GM19240 (cell line): ENCODE measurements around the gene CASP7.

- RRBS = no CpG with 5 or more reads among the region's 9 CpGs
Observed at GRCh38 chr10:112826068-112826956, 123.7 kb upstream of the TCF7L2 start.

DNA sequence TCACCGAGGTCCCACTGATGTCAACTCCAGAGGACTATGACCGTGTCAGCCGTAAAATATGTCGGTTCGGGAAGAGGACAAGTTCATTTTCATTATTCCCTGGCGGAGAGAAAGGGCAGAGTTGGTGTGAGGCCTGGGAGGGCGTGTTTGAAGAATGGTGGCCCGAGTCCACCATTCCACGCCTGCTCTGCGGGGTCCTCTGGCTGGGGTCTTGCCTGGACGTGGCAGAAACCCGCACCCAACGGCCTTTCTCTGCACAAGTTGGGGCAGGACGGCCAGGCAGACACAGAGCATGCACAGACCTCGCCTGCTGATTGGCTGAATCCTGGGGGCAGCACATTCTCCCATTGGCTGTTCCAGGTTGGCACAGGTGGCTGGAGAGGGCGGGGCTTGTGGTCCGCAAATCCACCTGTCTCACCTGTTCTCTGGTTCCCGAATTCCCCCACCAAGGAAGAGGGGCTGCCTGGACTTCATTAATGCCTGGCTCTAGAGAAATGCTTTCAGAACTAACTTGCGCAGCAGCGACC, 105.0 kb upstream of the TCF7L2 start:
- RRBS = no CpG with 5 or more reads among the region's 20 CpGs

DNA sequence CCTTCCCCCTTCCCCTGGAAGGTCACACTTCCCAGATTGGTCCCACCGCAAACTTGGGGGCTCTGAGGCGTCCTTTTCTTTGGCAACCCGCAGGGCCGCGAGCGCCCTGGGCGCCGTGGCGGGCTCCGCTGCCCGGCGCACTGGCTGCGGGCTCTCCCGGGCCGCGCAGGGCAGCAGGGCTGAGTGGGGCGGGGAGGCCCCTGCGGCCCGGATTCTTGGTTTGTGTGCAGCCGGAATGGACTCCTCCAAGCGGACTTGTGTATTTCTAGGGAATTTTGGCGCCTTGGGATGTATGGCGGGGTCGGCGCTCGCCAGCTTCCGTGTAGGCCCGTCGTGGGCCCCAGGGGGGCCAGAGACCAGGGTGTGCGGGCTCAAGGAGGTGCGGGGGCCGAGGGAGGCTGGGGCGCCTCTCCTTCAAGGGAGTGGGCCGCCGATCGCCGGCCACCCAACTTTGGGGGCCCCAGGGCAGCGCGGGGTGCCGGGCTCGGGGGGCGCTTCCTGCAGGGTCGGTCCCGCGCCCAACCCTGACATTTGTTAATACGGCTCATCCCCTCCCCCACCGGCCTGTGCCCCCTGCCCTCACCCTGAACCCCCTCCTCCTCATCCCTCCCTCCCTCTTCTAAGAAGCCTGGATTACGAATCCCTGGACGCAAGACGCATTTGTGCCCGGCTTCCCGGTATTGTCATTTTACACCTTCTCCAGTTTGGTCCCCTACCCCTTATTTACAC, 2.4 kb downstream of the TCF7L2 start:
- RRBS = 7% methylated on average over 16 of the region's 52 CpGs

DNA sequence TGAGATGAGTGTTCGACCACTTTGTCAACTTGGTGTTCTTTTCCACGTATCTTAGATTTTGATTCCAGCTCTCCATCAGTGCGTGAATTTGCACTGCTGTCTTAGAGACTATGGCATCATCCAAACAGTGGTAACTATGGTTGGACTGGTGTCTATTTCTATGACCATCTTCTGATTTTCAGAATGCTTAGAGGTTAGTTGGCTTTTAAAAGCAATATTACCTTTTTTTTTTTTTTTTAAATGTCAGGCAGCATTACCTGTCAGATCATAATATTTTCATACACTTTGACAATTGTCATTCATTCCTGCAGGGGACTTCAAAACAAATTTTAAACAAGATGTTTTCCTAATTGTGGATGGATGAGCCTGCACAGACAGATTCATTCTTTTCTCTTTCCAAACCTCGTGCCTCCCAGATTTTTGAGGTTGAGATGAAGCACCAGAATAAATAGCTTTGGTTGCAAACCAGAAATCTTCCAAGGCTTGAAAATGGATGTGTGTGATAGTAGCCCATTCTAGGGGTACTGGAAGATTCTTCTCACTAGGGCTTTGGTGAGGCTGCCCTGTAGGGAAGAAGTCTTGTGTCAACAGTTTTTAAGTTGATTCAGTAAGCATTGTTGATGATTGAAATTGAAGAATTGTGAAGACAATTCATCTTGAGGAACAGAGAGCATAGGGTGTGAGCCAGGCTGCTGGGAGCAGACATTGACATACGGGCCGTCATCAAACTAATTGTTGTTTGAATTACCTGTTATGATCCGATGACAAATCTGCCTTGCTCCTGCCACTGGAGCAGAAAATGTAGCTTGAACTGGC, 26.9 kb downstream of the TCF7L2 start:
- RRBS = no CpG with 5 or more reads among the region's 7 CpGs

DNA sequence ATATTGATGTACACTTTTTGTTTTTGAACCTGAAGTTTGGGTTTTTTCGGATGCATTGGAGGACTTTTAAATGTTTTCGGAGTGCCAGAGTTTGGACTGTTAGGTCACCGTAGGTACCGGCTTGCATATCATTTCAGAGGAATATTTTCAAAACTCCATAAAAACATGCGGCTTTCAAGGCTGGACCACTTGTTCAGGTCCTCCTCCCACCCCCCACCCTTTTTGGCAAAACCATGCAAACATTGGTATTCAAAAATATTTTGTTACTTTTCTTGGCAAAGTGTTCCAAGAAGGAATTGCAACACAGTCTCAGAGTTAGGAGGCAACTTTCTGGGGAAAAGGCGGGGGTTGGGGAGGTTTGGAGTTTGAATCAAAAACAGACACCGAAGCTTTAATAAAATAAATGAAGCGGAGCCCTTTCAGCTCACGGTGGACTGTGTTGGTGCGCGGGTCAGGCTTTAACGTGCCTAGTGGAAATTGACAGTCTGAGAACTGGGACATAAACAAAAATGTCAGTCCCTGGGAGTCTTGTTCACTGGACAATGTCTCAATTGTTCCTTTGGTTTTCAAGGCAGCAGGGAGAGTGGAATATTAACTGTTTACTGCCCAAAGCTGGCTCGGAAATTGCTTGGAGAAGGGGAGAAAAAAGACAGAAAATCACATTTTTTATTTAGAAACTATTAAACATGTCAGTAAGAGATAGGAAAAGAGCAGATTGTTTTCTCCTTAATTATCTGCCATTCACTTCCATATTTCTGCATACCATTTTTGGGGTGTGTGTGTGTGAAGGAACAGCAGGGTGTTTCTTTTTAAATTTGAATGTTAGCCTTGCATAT, 109.3 kb downstream of the TCF7L2 start:
- RRBS = no CpG with 5 or more reads among the region's 13 CpGs

DNA sequence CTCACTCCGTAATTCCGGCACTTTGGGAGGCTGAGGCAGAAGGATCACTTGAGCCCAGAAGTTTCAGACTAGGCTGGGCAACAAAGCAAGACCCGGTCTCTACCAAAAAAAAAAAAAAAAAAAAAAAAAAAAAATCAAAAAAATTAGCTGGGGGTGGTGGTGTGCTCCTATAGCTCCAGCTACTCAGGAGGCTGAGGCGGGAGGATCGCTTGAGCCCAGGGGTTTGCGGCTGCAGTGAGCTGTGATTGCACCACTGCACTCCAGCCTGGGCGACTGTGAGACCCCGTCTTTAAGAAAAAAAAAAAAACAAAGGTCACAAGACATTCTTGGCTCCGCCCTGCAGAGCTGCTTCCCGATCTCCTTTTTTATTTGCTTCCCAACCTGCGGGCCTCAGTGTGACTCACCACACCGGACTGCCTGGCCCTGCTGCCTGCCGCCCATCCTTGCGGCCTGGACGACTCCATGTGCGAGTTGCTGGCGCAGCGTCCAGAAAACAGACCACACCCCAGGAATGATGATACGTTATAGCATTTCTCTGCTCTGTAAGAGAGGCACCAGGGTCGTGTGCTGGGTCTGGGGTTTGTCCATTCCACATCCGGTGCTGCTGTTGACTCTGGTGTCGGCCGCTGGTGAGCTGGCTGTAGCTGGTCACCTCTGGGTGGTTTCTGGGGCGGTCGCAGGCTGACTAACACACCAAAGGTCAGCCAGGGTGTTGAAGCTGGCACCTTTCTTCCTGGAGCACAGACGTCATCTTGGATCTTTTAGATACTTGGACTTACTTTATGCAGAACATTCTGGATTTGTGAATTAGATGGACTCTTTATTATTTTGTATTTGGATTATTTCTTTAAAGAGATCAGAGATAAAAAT, 123.6 kb downstream of the TCF7L2 start:
- RRBS = 51% methylated on average over 1 of the region's 26 CpGs

DNA sequence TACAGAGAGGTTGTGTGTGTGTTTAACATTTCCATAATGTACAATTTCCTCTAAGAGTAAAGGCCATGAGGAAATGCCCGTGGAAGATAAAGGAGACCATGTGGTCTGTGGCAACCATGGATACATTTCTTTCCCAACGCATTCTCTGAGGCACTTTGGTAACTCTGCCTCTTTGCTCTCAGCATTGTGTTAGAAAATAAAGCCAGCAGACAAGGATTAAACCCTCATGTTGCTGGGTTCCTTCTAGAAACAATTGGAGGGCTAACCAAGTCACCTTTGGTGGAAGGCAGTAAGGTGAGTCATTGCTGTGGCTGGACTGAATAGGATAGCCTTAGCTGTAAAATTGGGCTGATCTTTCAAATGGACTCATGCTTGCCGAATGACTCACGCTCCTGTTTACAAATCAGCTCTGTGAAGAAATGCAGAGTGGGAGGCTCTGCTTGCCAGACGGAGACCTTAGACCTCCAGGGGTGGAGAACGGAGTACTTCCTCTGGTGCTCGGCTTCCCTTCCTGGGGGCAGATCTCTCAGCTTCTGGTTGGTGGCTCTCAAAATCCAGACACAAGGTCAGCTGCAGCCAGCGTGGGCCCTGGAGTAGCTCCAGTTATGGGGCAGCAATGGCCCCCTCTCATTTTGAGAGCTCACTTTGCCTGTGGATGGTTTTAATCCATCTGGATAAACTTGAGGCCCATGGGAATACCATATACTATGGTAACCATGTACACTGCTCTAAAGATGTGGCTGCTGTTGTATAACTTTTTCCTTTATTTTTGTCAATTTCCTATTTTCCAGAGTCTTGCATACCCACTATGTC, 137.3 kb downstream of the TCF7L2 start:
- RRBS = no CpG with 5 or more reads among the region's 8 CpGs

- RRBS = no CpG with 5 or more reads among the region's 10 CpGs
Observed at GRCh38 chr10:113112416-113113249, 162.6 kb downstream of the TCF7L2 start.

GRCh38 chr10:113150865-113151275, 200.8 kb downstream of the TCF7L2 start:
- RRBS = no CpG with 5 or more reads among the region's 13 CpGs

GRCh38 chr10:113168387-113168640, 218.3 kb downstream of the TCF7L2 start:
- RRBS = no CpG with 5 or more reads among the region's 5 CpGs

GRCh38 chr10:113499012-113499391, 53.9 kb upstream of the HABP2 start:
- RRBS = no CpG with 5 or more reads among the region's 4 CpGs

DNA sequence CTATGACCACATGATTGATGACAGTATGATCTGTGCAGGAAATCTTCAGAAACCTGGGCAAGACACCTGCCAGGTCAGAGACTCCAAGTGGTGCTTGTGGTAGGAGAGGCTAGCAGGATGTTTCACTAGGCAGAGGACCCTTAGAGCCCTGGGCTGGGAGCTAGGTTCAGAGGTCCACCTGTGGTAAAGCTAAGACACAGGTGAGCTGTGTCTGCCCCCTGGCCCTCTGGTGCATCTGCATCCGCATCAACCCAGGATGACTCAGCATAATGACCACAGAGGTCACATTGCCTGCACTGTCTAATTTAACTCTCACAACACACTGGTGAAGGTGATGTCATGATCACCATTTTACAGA, 33.0 kb downstream of the HABP2 start:
- RRBS = no CpG with 5 or more reads among the region's 1 CpG

DNA sequence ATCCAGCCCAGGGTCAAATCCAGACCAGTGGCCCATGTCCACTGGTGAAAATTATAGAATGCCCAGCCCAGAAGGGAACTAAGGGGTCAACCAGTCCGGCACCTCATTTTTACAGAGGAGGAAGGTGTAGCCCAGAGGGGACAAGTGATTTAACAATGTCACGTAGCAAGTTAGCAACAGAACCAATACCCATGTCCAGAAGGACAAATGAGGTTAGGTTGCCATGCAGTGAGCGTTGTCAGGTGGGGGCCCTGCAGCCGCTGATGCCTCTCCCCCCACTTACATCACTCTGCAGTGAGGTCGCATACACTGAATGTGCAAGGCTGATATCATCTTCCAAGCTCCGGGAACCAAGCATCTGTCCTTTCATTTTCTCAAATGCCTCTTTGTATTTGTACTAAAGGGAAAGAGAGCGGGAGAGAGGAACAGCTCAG, 49.9 kb downstream of the NRAP start:
- RRBS = no CpG with 5 or more reads among the region's 7 CpGs

- RRBS = no CpG with 5 or more reads among the region's 4 CpGs
Observed at GRCh38 chr10:113663109-113663467, 753 bp downstream of the NRAP start.

GRCh38 chr10:113665887-113666570, 2.2 kb upstream of the NRAP start:
- RRBS = no CpG with 5 or more reads among the region's 6 CpGs

- RRBS = no CpG with 5 or more reads among the region's 65 CpGs
Observed at GRCh38 chr10:113679475-113680155, at the start of gene CASP7. TSS of gene CASP7 (plus strand) at chr10:113679912.

DNA sequence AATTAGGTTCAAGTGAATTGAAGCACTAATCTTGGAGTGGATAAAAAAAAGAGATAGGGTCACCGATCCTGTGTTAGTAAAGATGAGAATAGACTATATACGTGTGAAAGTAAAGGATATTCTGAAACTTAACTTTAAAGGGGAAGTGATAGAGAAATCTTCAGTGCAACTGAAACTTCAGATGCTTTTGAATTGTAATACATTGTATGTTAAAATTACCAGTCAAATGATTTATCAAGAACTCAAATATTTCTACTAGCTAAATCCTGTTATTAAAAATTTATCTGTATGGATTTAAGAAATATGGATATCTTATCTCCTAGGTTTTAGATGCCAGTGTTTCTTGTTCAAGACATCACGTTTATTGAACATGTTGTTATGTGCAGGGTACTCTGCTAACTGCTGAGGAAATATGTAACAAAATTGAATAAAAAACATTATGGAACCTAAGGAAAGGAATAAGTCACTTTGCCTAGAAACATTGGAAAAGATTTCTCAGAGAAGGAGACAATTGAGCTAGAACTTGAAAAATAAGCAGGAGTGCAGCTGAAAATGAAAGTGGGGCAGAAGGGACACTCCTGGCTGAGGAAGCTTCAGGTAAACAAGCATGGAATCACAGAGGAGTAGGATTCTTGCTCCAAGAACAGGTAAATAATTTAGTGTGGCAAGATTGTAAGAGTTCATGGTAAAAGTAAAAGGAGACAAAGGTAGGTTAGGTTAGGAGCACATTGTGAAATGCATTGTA, 5.1 kb downstream of the NHLRC2 start:
- RRBS = no CpG with 5 or more reads among the region's 3 CpGs

DNA sequence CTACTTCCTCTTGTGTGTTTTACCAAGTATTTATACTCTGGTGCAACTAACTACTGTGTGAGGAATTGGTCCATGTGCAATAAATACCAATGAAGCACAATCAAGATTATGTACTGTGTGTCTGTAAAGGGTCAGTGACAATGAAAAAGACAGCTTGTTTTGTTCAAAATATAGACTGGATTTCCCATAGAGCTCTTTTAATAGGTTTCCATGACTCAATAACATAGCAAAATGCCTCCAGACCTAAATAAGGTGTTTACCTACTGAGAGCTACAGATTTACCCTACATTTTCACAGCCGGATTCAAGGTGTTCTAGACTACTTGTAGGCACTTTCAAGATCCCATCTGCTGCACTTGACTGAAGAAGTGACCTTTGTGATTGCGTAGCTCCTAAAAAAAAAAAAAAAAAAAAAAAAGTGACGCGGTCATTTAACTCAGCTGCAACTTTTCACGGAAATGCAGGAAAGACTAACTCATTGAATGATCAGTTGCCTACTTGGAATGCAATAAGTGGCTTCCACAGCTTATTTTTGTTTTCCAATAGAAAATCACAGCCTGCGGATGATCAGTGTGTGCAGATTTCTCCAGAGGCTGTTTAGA, 3.2 kb downstream of the ADRB1 start:
- RRBS = no CpG with 5 or more reads among the region's 6 CpGs

DNA sequence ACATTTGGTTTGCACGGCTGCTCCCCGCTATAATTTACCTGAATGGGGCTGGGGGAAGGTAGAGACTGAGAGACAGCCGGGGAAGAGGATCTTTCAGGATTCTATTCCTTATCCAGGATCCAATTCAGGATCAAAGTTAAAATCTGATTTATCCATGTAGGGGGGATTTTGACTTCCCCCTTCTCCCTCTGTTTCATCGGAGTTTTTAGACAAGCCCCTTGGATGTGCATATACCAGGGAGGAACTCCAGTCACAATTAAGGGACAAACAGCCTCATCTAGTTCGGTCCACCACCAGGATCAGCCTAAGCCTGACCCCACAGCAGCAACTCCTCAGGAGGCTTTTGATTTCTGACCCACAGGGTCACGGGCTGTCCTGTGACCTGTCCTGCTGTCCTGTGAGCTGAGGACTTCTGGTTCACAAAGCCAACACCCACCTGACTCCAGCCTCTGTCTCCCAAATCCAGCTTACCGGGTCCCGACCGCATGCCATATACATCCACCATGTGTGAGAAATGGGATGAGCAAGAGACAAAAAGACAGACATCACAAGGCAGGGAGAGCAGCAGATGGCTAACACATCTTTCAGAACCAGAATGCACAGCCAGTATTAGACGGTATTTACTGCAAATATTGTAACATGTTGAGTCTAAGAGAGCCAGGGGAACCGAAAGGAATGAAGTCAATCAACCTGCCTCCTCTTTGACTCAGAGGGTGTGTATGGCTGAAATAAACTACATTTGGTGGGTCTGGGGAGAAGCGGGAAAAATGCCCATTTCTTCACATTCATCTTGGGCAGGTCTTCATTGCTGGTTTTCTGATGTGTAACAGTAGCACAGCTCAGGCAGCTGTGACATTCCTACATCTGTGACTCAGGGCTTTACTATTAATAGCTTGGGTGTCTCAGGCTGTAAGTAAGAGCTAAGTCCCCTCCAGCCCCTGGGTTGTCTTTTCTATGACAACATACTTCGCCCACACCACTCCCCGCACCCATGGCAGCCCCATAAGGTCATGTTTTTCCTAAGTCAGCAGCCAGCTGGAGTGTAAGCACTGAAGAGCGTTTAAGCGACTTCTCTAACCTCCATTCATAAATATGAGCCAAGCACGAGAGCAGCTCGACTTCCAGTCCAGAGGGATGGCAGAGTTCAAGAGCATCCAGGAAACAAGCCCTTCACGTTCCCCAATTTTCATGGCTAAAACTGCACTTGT, 25.1 kb downstream of the ABLIM1 start:
- RRBS = no CpG with 5 or more reads among the region's 19 CpGs

- RRBS = no CpG with 5 or more reads among the region's 6 CpGs
Observed at GRCh38 chr10:114650950-114651284, 7.2 kb downstream of the ABLIM1 start.